Measurements from ENCODE around the genes KCNJ12 and KCNJ18.

GRCh38 chr17:20090977-20092394, 82.3 kb downstream of the SPECC1 start:
- PRO-cap = no peak

DNA sequence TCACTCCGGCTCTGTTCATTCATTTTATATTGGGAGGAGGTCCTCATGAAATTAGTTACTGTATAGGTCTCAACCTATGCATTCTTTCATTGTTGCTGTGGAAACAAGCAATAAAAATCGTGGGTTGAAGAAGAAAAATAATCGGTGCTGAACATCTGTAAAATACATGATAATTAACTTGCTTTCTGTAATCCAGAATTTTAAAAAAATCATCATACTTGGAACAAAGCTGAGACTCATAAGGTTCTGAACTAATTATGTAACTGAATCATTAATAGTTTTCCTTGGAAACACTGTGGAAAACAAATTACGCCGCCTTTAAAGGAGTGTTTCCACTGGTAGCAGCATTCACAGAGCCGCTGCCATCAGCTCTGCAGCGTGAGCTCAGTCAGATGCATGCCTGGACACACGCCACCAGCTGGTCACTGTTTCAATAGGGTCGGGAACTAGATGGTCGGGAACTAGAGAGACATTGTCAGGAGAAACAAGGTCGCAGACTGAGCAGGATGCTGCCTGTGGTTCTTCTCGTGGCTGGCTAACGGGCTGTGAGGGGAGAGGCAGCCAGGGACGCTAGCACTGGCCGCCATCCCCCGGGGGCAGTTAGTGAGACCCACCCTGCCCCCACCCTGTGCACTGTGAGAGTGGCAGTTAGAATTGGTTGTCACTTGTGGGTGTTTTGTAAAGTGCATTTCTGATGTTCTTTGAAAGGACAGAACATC, 86.1 kb downstream of the SPECC1 start:
- PRO-cap = unidirectional peak, plus-strand start at position 478 of the sequence

DNA sequence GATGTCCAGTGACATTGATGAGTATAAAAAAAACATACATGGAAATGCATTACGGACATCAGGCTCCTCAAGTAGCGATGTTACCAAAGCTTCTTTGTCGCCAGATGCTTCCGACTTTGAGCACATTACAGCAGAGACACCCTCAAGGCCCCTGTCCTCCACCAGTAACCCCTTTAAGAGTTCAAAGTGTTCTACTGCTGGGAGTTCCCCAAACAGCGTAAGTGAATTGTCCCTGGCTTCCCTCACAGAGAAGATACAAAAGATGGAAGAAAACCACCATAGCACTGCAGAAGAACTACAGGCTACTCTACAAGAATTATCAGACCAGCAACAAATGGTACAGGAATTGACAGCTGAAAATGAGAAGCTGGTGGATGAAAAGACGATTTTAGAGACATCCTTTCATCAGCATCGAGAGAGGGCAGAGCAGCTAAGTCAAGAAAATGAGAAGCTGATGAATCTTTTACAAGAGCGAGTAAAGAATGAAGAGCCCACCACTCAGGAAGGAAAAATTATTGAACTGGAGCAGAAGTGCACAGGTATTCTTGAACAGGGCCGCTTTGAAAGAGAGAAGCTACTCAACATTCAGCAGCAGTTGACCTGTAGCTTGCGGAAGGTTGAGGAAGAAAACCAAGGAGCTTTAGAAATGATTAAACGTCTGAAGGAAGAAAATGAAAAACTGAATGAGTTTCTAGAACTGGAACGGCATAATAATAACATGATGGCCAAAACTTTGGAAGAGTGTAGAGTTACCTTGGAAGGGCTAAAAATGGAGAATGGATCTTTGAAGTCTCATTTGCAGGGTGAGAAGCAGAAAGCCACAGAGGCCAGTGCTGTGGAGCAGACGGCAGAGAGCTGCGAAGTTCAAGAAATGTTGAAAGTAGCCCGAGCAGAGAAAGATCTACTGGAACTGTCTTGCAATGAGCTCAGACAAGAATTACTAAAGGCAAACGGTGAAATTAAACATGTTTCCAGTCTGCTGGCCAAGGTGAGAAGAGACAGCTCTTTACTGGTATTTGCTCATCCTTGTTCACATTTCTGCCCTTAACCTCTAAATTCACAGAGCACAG, 196.1 kb downstream of the SPECC1 start:
- PRO-cap = no peak

DNA sequence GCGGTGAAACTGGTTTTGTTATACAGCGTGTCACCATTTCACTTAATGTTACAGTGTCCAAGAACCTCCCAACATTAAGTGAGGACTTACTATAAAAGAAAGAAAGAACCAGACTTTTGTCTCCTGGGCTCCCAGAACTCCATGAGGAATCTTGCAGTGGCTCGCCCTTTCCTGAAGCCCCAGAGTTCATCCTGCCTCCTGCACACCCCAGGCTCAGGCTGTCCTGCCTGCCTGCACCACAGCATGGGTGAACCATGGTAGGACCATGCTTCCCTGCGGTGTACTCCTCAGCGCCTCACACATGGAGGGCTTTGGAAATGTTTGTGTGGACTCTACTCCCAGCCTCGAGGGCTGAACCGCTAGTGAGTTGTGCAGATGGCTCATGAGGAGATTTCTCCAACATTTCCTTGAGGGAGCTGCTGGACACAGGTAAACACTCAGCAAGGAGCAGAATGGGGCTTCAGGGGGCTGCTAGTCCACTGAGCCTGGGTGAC, 186.1 kb downstream of the LGALS9B start:
- PRO-cap = no peak

DNA sequence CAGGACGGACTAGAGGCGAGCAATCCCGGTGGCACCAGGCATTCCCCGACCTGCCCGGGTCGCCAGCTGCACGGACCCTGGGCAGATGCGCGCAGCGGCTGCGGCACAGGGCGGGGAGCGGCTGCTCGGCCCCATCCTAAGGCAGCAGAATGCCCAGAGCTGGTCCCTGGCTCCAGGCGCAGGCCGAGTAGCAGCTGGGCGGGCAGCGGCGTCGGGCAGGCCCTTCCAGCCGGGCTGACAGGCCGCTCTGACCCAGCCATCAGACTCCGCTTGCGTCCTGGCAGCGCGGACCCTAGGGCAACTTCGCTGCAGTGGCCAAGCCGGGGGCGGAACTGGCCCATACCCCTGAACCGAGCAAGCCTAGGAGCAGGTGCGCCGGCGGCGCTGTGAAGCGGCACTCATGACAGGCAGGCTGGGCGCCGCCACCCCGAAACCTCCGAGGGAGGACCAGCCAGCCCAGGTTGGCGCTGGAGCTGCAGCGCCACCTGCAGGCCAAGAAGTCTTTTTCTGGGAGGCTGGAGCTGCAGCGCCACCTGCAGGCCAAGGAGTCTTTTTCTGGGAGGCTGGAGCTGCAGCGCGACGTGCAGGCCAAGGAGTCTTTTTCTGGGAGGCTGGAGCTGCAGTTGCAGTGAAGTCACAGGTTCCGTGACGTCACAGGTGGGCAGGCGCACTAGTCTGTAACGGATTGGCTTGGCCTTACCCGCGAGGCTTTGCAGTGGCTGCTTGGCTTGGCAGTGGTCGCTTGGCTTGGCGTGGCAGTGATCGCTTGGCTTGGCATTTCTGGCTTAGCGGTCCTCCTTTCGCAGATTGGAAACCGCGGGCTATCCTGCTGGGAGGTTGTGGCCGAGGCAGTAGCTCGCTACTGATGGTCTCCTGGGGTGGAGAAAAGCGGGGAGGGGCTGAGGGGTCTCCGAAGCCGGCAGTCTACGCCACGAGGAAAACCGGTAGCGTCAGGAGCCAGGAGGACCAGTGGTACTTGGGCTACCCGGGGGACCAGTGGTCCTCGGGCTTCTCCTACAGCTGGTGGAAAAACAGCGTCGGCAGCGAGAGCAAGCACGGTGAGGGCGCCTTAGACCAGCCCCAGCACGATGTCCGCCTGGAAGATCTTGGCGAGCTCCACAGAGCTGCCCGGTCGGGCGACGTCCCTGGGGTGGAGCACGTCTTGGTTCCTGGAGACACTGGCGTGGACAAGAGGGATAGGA, 146.5 kb downstream of the LGALS9B start:
- PRO-cap = no peak

GRCh38 chr17:20992862-20993558, 49.8 kb downstream of the USP22 start:
- PRO-cap = no peak

GRCh38 chr17:21125849-21126290, 894 bp upstream of the DHRS7B start:
- PRO-cap = no peak

GRCh38 chr17:21198257-21198787, 15.6 kb downstream of the TMEM11 start:
- PRO-cap = no peak

DNA sequence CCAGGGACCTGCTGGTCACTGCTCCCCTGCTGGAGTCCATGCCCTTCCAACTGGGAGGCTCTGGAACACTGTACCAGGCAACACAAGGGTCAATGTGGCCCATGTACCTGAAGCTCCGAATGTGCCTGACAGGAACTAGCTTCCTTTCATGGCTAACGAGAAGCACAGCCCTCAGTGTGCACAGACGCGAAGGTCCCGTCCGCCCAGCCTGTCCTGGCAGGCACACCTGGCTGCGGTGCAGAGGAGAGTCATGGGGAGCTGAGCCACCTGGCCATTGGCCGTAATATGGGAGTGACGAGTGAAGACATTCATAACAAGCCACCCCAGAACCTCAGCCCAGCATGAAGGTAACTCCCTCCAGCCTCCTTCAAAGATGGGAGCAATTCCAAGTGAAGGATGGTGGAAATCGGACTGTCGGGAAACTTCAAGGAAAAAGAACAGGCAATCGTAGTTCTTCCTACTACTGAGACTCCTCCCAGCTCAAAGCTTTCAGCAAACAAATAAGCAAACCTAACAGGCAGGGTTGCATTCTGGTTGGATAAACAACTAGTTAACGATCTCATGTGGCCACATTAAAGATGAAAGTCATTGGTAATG, 13.3 kb downstream of the TMEM11 start:
- PRO-cap = no peak

GRCh38 chr17:21275733-21276521, 8.6 kb upstream of the MAP2K3 start:
- PRO-cap = bidirectional peak, plus-strand start at chr17:21275963, minus-strand start at chr17:21275850

- PRO-cap = no peak
These were observed 6.0 kb upstream of the MAP2K3 start for GRCh38 chr17:21278287-21279137.

- PRO-cap = no peak
These were observed 7.4 kb downstream of the MAP2K3 start for GRCh38 chr17:21291708-21292421.

DNA sequence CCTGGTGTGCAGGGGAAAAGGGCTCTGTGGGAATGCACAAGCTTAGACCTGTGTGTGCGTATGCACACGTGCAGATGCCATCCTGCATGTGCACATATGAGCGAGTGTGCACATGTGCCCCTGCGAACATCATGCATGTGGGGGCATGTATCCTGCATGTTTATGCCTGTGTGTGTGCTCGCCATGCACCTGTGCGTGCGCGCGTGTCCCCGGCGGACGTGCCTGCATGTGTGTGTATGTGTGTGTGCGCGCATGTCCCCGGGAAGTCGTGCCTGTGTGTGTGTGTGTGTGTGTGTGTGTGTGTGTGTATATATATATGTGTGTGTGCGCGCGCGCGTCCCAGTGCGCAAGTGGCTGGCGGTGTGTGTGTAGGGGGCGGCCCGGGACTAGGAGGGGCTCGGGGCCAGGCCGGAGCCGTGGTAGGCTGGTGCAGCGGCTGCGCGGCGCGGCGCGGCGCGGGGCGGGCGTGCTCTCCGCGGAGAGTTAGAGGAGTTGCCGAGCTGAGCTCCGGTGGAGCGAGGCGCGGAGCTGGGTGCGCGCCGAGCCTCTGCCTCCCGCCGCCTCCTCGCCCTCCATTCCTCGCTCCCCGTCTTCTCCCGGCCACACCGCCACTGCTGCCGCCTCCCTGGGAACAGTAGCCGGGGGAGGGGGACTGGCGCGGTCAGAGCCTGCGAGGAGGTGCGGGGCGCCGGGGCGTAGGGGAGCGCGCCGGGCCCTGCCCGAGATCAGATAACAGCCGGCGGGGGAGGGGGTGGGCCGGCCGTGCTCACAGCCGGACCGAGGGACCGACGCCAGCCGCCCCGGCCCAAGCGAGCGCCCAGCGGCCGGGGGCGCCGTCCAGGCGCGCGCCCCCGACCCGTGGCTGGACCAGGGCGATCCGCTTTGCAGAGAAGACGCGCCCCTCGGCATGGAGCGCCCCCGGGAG, at the start of gene KCNJ12:
Gene KCNJ12 (plus strand): TSS at position 490 of the 925 bp plus-strand sequence.
- PRO-cap = unidirectional peak, plus-strand start at position 503 of the sequence

DNA sequence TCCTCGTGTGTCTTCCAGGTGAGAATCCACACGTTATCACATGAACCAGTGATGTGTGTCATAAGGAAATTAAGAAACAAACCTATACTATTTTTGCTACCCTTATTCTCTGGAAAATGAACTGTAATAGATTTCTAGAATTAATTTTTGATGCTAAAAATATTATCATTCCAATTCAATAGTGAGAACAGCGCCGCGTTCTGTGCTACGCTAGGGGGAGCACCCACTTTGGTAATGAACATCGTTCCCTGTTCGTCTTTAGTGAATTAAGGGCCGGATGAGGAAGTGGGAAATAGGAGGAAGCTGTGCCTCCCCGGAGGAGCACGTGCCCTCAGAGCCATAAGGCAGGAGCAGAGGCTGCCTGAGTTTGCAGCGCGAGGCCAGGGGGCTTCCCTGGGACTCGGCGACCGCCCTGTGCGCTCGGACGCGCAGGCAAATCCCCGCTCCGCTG, 76.1 kb downstream of the KCNJ12 start:
- PRO-cap = no peak

GRCh38 chr17:21692112-21692787, at the start of gene KCNJ18:
Gene KCNJ18 (plus strand): TSS chr17:21692523.
- PRO-cap = no peak

DNA sequence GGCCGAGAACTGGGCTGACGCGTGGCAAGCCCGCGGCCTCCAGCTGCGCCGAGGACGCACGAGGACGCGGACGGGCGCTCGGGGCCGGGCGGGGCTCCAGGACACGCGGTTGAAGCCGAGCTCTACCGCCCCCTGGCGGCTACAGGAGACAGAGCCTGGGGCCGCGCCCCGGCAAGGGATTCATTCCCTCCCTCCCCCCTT, 78.7 kb downstream of the KCNJ18 start:
- PRO-cap = no peak

- PRO-cap = no peak
These were observed 618.4 kb downstream of the KCNJ18 start for GRCh38 chr17:22310701-22311239.

DNA sequence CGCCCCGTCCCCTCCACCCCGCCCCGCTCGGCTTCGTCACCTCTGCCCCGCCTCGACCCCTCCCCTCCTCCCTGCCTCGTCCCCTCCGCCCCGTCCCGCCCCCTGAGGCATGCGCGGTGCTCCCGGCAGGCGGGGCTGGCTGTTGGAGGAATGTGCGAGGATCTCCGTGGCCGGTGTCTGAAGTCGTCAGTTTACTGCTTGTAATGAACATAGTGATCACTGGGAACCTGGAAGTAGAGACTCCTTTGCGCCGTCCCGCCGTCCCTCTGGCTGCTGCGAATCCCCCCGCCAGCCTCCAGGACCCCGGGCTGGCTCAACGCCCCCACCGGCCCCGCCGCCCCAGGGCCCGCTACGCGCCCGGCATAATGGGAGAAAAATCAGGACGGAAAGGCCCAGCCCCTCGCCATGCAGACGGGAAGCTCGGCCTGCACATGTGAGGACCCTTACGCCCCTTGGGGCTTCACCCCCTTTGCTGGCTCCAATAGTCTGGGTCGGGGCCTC, 743.0 kb downstream of the KCNJ18 start:
- PRO-cap = no peak

DNA sequence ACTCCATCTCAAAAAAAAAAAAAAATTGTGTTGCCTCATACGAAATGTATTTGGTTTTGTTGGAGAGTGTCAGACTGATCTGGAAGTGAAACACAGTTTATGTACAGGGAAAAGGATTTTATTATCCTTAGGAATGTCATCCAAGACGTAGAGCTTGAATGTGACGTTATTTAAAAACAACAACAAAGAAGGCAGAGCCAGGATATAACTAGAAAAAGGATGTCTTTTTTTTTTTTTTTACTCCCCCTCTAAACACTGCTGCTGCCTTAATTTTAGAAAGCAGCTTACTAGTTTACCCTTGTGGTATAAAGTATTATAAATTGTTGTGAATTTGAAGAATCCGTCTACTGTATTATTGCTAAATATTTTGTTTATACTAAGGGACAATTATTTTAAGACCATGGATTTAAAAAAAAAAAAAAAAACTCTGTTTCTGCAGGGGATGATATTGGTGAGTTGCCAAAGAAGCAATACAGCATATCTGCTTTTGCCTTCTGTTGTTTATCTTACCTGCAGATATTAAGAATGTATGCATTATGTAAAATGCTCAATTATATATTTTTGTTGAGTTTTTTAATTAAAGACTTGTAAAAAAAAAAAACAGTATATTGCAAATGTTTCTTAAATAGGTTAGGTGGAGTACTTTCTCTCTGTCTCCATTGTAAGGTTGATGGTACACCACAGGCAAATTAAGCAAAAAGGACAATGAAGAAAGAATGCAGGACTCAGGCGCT, 19.3 kb downstream of the WSB1 start:
- PRO-cap = no peak

- PRO-cap = no peak
These were observed 21.5 kb downstream of the WSB1 start for GRCh38 chr17:27315368-27315911.